Smooth muscle cell (in vitro differentiated cells): ENCODE measurements around a stretch of chr20.

GRCh38 chr20:36854105-36854794, 9.1 kb downstream of the SOGA1 start:
- RAMPAGE, long total RNA, result no peak

GRCh38 chr20:36888953-36889711, 13.2 kb downstream of the TLDC2 start:
- RAMPAGE, long total RNA, result no peak

DNA sequence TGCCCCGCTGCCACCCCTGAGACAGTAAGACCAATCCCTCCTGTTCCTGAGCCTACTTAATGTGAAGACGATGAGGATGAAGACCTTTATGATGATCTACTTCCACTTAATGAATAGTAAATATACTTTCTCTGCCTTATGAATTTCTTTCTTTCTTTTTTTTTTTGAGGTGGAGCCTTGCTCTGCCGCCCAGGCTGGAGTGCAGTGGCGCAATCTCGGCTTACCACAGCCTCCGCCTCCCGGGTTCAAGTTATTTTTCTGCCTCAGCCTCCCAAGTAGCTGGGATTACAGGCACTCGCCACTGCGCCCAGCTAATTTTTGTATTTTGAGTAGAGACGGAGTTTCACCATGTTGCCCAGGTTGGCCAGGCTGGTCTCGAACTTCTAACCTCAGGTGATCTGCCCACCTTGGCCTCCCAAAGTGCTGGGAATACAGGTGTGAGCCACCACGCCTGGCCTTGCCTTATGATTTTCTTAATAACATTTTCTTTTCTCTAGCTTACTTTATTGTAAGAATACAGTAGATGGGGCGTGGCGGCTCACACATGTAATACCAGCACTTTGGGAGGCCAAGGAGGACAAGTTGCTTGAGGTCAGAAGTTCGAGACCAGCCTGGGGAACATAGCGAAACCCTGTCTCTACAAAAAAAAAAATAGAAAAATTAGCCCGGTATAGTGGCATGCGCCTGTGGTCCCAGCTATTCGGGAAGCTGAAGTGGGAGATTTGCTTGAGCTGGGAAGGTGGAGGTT, 37.1 kb downstream of the SAMHD1 start:
- RAMPAGE, long total RNA, result no peak

DNA sequence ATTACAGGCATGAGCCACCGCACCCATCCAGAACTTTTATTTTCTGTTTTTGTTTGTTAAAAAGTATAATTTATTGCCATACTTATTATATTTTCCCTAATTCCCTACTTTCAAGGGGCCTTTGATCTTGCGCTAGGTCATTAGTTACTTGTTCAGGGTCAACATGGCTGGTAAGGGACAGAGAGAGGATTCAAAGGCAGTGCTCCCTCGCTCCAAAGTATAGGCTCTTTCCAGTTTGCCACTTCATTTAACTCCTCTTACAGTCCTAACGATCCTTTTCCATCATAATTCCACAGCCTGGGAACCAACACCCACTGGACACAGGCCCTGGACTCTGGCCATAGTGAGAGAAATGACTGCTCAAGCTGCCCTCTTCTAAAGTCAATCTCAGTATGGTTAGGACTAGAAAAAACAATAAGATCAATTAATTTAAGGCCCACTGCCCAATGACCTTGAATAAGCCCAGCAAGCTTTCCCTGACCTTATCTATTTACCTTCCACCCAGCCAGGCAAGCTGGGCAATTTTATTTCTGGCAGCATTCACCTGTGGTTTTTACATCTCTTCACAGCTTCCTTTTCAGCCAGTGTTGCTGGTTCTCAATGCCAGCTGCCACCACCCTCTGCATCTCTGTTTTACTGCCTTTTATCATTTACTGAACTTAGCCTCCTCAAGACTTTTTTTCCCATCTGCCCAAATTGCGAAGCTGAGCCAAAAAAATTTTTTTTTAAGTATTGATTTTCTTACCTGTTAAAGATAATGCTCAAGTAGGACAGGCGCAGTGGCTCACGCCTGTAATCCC, 3.6 kb upstream of the SAMHD1 start:
- RAMPAGE, long total RNA, result no peak

DNA sequence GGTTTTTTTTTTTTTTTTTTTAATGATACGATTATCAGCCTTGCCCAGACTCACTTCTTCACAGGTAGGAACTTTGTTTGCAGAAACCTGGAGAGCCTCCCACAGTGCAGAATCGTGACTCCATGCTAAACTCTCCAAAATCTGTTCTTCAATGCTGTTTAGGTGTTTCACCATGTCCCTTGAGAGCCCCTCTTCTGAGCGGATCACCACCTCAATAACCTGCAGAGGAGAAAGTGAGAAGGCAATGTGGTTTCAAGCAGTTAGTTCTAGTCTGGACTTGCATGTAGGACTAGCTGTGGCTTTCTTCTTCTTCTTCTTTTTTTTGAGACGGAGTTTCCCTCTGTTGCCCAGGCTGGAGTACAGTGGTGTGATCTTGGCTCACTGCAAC, 51.8 kb downstream of the RBL1 start:
- RAMPAGE, long total RNA, result no peak

DNA sequence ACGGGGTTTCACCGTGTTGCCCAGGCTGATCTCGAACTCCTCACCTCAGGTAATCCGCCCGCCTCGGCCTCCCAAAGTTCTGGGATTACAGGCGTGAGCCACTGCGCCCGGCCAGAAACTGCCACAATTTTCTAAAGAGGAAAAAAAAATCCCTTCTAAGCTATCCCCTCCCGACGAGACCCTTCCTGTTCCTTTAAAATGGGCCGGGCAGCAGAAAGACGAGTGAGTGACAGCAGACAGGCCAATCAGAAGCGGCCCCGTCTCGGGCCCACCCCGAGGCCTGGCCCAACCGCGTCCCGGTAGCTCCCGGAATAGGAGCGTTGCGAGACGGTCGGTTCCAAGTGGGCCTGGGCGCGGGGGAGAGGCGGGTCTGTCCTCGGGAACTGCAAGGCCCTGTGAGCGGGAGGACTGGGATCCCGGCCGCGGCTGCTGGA, 358 bp upstream of the RPN2 start:
- RAMPAGE, long total RNA, result start-site peak on the plus strand centred at position 354 of the sequence, 117 bp wide, 996 and 863 reads in 2 replicates

DNA sequence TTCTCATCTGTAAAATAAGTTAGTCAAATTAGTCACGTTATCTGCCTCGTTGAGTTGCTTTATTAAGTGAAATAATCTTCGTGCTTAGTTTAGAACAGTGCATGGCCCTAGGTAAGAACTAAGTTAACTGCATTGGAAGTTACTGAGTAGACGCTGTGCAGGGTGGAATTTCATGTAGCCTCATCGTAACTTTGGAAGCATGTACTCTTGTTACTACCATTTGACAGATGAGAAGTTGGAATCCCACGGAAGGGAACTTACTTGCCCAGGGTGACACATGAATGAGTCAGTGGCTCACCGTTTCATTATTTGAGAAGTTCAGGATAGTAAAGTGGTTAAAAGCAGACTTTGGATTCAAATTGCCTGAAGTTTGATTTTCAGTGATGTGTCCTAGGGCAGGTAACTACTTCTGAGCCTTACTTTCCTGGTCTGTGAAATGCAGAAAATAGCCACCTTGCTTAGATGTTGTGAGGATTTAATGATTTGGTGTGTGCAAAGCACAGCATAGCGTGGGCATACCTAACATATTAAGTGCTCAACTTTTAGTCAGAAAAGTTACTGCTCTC, 880 bp downstream of the RPN2 start:
- RAMPAGE, long total RNA, result no peak

DNA sequence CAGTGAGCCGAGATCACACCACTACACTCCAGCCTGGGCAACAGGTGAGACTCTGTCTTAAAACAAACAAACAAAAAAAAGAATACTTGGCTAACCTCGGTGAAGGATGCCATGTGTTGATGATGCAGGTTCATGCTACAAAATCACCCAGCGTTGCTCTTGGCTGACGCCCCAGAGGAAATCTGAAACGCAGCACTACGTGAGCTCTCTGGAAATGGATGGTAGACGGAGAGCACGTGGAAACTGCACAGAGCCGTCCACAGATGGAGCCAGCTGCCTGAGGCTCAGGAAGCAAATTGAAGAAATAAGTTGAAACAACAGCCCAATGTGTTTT, 12.9 kb upstream of the MANBAL start:
- RAMPAGE, long total RNA, result no peak

DNA sequence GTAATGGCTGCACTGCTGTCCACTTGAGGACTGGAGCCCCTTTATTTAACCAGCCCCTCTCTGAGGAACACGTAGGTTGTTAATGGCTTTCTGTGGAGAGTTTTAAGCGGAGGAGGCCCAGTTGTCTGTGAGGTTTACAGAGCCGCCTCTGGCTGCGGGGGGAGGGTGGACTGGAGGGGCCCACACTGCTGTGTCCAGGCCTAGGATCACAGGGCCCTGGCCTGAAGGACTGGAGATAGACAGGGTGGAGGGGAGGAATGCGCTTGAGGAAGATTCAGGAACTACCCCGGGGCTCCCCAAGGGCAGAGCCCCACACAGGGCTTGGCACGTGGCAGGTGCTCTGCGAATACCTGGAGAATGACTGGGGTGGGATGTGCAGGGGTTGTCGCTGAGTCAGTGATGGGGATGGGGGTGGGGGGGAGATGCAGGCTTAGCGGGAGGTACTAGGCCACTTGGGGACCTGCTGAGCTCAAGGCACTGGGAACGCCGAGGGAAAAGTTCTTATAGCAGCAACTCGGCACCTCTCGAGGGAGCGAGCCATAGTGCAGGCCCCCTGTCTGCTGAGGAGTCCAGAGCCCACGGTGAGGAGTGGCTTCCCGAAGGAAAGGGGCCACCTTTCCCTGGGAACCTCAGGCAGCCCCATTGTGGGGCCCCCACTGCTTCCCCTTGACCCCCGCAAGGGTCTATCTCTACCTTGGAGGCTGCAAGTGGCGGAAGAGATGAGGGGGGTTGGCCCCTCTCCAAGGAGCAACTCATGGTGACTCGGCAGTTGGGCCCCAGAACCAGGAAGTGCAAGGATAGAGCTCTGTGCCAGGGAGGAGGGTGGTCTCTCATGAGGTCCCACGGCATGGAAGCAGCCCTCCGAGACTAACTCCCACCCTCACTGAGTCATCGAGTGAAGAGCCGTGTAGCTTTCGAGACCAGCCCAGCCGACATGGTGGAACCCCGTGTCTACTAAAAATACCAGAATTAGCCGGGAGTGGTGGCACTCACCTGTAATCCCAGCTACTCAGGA, 33.0 kb downstream of the SRC start:
- RAMPAGE, long total RNA, result no peak

GRCh38 chr20:37404569-37405131, 58.7 kb downstream of the SRC start:
- RAMPAGE, long total RNA, result no peak

GRCh38 chr20:37406173-37407113, 60.5 kb downstream of the SRC start:
- RAMPAGE, long total RNA, result no peak

DNA sequence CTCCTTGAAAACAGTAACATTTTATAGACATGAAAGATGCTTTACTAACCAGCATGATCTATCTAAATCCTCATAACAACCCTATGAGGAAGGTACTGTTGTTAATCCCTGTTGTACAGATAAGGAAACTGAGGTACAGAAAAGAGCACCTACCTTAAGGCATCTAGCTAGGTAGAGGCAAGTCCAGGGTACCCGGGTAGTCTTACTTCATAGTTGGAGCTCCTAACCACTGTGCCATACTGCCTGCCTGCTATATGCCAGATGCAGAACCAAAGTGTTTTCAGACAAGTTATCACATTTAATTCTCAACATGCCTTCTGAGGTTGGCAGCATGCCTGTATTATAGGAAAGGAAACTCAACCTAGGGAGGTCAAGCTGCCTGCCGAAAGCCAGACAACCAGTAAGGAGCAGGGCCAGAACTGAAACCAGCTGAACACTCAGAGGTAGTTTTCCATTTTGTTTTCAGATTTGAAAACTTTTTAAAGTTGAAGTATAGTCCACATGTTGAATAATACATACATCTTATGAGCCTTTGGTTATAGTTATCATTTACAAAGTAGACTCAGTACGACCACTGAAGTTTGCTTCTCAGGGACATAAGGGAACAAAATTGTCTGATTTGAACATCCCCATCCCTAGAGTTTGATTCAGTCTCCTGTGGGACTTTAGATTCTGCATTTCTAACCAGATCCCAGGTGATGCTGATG, 5.4 kb downstream of the CTNNBL1 start:
- RAMPAGE, long total RNA, result no peak

- RAMPAGE, long total RNA, result no peak
These were observed 98.4 kb upstream of the VSTM2L start for GRCh38 chr20:37804378-37805138.

DNA sequence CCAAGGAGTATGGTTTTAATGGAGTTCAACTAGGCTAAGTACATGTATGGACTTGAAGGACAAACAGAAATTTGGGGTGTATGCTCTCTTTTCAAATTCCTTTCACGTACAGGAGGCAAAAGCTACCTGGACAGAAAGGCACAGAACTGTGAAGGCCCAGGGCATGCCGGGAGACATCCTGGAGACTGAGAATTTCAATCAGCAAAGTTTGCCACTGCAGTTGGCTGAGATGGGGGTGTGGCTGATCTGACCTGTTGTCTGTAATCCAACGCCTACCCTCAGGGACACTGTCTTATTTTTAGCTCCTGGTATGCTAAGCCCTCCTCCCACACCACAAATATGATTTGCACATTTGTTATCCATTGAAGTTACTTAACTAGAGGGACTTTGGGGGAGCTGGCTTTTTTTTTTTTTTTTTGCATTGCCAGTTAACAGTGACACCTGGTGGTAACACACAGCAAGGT, 40.5 kb downstream of the TTI1 start:
- RAMPAGE, long total RNA, result no peak

- RAMPAGE, long total RNA, result no peak
These were observed 38.7 kb downstream of the TTI1 start for GRCh38 chr20:37994370-37995055.

DNA sequence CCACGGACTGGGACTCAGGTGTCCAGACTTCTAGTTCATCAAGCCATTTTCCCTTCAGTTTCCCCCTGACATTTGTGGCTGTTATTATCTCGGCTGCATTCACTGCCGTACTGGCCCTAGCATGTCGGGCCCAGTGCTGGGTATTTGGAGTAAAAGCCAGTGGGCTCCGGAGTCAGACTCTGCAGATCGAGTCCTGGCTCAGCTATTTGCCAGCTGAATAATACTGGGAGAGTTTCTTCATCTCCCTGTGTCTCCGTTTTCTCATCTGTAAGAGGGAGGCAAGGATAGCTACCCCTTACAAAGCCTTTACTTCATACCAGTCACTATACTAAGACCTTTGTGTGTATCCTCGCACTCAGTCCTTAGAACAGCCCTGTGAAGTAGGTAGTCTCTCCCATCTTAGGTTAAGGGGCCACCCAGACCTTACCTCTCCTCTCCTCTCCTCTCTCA, 776 bp downstream of the RPRD1B start:
- RAMPAGE, long total RNA, result no peak

DNA sequence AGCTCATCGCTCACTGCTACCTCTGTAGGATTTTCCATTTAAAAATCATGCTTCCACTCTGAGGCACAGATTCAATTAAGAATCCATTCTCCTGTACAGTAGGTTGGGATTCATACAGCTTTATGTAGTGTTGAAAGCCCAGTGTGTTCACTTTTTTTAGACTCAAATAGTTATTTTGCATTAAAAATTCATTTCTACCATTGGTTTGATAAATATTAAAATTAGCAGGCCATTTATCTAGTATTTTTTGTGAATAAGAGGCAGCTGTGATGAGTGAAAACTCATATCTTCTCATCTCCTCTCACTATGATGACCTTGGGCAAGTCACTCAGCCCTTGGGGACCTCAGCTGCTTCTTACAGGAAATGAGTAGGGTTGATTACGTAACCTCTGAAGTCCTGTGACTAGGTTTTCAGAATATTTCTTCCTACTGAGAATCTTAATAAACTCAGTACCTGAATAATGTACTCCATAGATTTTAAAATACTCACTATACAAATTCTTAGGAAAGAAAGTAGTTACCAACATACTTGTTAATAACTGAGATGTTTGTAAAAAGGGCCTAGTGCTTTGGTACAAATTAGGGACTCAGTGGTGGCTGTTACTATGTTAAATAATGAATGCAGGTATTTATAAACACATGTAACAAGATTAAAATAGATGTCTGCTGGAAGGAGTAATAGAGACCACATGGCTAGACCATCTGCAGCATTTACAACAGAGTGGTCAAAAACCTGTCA, 60.8 kb downstream of the RPRD1B start:
- RAMPAGE, long total RNA, result no peak

DNA sequence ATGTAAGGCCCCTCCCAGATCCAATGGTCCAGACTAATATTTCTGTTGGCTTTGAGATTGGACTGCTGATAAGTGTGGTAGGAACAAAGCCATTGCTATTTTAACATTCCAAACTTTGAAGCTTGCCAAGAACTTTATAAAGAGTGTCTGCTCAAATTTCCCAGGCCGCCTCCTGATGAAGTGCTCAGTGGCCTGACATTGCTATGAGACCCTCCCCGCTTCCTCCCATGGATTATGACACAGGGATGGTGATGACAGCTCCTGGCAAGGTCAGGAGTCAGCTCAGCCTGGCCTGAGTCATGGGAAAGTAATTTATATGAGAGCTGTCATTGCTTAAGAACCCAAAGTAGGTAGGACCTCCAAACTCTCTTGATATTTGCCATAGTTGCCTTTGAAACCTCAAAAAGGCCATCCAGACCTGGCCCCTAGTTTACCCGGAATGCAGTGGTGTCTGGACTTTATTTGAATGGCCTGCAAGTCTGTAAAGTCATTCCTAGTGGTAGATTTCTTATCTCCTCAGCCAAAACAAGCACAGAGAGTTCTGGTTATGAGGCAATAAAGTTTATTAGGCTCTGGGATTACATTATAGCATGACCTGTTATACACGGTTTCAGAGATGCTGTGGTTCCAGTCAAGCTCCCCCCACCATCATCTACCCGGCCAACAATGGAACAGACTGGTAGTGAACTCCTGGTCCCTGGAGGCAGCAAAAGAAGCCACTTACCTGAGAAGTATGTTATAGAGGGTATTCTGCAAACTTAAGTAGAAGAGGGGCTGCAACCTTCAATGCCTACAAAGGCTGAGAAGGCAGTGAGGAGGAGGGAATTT, 55.1 kb downstream of the TGM2 start:
- RAMPAGE, long total RNA, result no peak

- RAMPAGE, long total RNA, result no peak
These were observed 36.1 kb downstream of the TGM2 start for GRCh38 chr20:38128678-38129759.

- RAMPAGE, long total RNA, result no peak
These were observed 34.2 kb downstream of the TGM2 start for GRCh38 chr20:38130925-38131261.